ENCODE data around the gene PLRG1.

DNA sequence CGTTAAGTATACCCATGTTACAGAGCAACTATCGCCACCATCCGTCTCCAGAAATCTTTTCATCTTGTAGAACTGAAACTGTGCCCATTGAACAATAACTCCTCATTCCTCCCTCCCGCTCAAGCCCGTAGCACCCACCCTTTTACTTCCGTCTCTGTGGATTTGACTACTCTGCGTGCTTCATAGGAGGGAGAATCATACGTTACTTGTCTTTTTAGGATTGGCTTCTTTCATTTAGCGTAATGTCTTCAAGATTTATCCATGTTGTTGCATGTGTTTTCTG lies 55.4 kb downstream of the TMEM131L start:
- PRO-cap: no peak
- RRBS: no CpG with 5 or more reads among the region's 9 CpGs

- PRO-cap: no peak
- RRBS: no CpG with 5 or more reads among the region's 8 CpGs
These were observed 46.0 kb upstream of the TLR2 start for GRCh38 chr4:153638020-153638458.

- PRO-cap: no peak
- RRBS: 3% methylated on average over 7 of the region's 35 CpGs
These were observed 583 bp downstream of the RNF175 start for GRCh38 chr4:153759077-153759804.

DNA sequence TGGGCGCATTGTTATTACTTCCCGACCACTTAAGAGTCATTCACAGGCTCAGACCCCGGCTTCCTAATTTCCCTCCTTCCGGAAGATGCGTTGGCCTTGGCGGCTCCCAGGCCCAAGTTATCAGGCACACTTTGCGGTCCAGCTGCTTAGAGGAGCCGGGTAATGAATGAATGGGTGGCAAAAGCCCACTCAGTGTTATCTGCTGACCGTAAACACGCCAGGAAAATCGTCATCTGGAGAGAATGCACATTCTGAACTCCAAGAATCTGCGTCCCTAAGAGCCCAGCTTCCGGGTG lies 1.5 kb upstream of the SFRP2 start:
- PRO-cap: no peak
- RRBS: 54% methylated on average over 10 of the region's 13 CpGs

DNA sequence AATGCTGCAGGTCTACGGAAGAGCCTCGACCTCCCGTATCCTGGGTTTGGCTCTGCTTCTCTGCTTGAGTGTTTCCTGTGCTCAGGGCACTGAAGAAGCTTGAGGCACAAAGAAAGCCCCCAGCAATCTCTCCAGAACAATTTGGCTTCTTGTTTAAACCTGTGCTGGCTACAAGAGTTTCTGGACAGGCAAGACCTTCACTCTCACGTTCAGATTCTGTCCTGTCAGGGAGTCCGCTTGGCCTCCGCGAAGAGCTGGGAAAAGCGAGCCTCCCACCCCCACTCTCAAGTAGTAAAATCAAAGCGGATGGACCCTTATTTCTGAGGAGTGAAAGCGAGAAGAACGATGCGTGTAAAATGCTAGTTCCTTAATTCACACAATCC lies 2.9 kb upstream of the SFRP2 start:
- PRO-cap: no peak
- RRBS: no CpG with 5 or more reads among the region's 12 CpGs

GRCh38 chr4:154550261-154550690 lies at the start of gene PLRG1:
PLRG1 (minus strand) TSS chr4:154550400.
- PRO-cap: bidirectional peak, plus-strand start at chr4:154550504, minus-strand start at chr4:154550419
- RRBS: 2% methylated on average over 8 of the region's 27 CpGs

DNA sequence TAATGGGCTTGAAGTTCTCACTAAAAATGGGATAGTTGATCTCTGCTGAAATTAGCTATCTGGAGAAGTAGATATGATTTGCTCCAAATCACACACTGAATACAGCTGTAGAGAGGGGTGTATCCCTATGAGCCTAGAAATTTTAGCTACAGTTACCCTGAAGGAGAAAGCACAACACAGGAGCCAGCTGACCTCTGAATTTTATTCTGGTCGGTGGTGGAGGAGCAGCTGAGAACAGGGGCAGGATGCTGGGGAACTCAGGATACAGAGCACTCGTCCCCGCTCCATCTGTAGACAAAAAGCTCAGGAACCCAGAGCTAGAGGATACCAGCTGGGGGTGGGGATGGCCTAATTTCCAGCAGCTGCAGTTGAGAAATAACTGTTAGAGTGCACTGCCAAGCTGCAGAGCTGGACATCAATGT lies 122.2 kb upstream of the GUCY1A1 start:
- PRO-cap: no peak
- RRBS: no CpG with 5 or more reads among the region's 3 CpGs

DNA sequence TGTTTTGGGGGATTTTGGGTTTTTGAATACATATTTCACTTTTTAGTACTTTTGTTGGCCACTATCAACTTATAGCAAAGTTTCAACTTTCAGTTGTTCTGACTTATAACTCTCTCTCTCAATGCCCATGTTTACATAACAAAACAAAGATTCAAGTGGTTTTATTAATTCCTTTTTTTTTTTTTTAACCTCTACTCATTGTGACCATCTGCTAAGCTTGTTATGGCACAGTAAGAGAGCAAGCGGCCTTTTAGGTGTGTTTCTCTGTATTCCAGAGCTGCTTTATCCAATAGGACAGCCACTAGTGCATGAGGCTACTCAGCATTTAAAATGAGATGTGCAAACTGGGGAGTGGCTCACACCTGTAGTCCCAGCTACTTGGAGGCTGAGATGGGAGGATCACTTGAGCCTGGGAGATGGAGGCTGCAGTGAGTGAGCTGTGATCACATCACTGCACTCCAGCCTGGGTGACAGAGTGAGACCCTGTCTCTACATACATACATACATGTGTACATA lies 20.0 kb downstream of the GUCY1B1 start:
- PRO-cap: no peak
- RRBS: no CpG with 5 or more reads among the region's 1 CpG

DNA sequence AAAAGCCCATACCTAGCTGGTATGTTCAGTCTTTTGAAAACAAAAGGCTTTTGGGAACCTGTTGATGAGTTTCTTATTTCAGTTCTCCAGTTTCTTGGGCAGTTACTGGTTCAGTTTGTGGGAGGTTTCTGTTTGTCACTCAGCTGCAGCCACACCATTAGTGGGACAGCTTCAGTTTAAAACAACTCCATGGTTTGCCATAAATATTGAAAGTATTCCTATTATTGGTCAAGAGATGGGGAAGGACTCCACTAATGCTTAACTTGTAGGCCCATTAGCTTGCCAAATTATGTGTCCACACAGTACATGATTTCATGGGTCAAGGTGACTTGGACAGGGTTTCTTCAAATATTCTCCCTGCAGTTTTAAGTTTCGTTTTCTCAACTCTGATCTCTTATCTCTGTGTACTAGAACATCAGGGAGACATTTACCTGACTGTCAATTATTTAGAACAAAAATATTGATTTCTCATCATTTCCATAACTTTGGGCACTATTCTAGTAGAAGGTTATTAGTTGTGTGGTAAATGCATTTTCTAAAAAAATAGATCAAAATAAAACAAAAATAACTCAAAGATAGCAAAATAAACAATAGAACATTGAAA lies 15.6 kb upstream of the ASIC5 start:
- PRO-cap: no peak
- RRBS: no CpG with 5 or more reads among the region's 1 CpG

DNA sequence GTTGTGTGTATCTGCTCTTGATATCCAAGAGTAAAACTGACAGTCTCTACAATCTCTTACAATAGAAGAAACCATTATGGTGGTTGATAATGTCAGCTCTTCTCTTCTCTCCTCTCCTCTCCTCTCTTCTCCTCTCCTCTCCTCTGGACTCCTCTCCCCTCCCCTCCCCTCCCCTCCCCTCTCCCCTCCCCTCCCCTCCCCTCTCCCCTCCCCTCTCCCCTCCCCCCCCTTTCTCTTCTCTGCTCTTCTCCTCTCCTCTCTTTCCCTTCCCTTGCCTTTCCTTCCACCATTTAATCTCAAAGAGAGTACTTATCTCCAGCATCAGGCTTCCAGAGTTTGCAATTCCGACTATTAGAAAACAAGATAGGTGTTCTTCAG lies 6.2 kb downstream of the TDO2 start:
- PRO-cap: no peak
- RRBS: no CpG with 5 or more reads among the region's 1 CpG

- PRO-cap: no peak
- RRBS: no CpG with 5 or more reads among the region's 1 CpG
These were observed 361.7 kb downstream of the PDGFC start for GRCh38 chr4:156609900-156610336.

DNA sequence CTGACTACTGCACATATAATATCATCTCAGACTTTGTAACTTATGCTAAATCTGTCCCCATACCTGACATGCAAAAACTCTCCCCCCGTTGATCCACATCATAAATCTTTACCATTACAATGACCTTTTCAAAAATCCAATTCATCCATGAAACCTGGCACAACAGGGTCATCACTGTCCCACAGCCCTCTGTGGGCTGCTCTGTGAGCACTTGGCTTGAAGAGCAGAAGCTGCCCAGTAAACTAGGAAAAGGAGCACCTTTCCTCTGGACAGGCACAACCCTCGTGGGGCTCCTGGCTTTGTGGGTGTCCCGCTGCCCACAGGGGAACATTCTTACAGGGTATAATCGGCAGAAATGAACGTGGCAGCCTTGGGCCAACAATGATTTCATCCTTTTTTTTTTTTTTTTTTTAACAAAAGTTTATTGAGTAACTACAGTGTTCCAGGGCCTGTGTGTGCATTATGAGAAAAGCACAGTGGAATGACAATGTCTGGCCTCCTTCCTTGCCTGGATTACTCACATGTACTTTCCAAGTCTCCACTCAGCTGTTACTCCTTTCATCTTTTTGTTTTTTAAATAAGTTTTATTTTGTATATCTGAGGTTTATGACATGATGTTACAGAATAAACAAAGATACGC lies 197.2 kb downstream of the PDGFC start:
- PRO-cap: no peak
- RRBS: no CpG with 5 or more reads among the region's 6 CpGs

DNA sequence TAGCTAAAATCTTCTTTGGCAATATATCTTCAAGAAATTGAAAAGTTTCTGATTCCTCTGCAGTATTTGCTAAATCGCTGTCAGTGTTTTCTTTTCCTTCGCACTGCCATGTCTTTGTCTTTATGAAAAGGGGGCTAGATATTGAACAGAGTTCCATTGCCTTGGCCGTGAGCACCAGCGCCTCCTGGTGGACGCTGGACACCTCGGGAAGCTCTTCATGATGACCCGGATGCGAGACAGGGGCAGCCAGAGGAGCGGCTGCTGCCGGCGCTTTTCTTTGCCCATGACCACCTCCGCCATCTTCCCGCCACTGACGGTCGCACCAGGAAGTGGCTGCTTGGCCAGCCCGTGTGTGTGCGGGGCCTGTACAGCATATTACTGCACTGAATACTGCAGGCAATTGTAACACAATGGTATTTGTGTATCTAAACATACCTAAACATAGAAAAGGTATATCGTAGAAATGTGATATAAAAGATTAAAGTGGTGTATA lies 15.9 kb upstream of the GRIA2 start:
- PRO-cap: no peak
- RRBS: 91% methylated on average over 4 of the region's 18 CpGs

DNA sequence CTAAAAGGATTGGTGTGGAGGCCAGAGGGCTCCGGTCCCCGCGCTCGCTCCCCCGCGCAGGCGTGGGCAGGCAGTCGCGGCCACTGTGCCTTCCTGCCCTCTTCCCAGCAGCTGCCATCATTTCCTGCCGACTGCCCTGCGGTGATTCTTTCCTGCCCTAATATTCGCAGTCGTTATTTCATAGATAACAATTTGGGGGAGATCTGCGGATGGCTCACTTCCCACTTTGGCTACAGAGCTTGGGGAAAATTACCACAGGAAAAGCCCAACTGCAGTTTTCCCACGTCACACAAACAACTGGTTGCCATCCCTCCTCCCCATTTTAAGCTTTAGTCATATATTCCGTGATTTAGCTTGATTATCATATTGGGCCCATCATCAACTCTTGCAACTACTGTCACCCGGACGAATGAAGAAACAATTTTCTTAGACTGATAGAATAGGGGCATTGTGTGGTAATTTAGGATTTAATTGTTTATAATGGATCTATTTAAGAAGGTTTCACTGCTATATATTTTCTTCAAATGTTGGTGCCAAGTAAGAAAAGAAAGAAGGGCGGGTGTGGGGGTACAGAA lies 2.4 kb downstream of the GRIA2 start:
- PRO-cap: no peak
- RRBS: 9% methylated on average over 1 of the region's 19 CpGs

DNA sequence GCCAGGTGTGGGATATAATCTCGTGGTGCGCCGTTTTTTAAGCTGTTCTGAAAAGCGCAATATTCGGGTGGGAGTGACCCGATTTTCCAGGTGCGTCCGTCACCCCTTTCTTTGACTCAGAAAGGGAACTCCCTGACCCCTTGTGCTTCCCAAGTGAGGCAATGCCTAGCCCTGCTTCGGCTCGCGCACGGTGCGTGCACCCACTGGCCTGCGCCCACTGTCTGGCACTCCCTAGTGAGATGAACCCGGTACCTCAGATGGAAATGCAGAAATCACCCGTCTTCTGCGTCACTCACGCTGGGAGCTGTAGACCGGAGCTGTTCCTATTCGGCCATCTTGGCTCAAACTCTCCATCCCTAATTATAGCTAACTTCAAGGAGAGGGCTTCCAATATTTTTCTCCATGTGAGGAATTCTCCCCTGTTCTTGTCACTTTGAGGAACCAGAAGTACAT lies 82.9 kb downstream of the GASK1B start:
- PRO-cap: no peak
- RRBS: no CpG with 5 or more reads among the region's 20 CpGs

- PRO-cap: no peak
- RRBS: no CpG with 5 or more reads among the region's 3 CpGs
These were observed 5.9 kb downstream of the TMEM144 start for GRCh38 chr4:158215840-158216897.

DNA sequence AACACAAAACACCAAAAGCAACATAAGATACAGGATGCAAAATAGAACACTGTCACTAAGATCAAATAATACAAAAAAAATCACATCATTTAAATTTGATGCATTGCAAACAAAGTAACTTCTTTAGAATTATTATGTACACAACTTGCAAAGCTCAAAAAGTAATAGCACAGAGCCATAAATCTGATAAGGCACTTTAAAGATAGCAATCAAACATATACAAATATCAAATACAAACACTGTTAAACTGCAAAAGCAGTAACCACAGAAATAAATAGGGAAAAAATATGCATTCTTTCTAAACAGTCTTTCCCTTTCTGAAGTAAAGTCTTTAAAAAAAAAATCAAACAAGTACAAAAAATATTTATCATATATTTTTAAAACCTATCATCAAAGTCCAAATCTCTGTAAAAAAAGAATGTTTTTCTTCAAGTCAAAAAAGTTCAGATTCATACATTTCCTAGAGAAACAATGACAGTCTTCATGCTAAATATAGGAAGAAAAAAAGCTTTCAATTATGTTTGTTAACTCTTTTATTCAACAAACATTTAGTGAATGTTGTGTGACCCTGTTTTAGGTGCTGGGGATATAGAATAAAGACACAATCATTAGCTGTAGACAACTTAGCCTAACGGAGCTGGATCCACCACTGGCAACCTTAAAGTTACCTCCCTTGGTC lies 3.0 kb downstream of the C4orf46 start:
- PRO-cap: no peak
- RRBS: no CpG with 5 or more reads among the region's 1 CpG

- PRO-cap: no peak
- RRBS: no CpG with 5 or more reads among the region's 11 CpGs
These were observed 6.2 kb downstream of the PPID start for GRCh38 chr4:158716818-158717527.

DNA sequence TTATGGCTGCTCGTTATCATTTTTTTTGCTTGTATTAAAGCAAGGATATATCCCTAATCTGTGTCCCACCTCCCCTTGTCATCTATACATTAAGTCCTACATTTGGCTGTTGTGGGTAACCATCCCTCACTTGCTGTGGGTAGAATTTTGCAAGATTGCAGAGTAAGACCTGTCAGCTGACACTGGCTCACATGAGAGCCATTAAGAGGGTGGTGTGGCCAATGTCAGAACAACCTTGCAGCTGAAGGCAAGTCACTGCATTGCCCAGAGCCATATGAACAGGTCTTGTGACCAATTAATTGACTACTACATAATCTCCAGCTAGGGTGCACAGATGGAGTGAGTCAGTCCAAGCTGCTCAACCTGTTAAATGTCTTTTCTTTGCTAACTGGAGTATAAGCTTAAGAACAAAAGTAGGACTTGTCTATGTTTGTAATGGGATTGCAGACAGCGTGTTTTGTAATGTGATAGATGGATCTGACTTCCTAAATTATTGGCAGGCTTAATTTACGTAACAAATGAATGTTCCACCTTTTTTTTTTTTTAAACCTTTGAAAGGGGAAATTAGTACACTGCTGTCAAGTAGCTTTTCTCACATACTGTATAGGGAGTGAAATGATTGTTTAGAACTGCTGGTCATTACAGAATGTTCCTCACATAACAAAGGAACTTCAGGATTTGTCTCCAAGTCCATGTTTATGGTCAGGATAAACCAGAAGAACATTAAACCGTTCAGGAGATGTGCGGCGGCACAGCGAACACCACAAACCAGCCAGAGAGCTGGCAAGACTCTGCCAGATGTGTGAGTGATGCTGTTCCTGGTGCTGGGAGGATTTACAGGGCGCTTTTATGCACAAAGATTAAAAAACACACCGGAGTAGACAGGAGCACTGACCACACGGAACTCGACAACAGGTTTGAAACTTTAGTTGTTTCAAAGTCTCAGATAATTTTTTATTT lies 37.0 kb downstream of the FNIP2 start:
- PRO-cap: bidirectional peak, plus-strand start at position 333 of the sequence, minus-strand start at position 137 of the sequence
- RRBS: no CpG with 5 or more reads among the region's 11 CpGs

- PRO-cap: no peak
- RRBS: no CpG with 5 or more reads among the region's 4 CpGs
These were observed 56.8 kb downstream of the FNIP2 start for GRCh38 chr4:158825458-158826217.

Measured in kidney (tissue), 2 donors.